Mesothelial cell of epicardium (in vitro differentiated cells): ENCODE results near the genes ZNF384 and CD4.

- PRO-cap: no peak
Measured at GRCh38 chr12:6384479-6385493, 824 bp downstream of the LTBR start.

- PRO-cap: no peak
Measured at GRCh38 chr12:6388222-6388881, 4.4 kb downstream of the LTBR start.

DNA sequence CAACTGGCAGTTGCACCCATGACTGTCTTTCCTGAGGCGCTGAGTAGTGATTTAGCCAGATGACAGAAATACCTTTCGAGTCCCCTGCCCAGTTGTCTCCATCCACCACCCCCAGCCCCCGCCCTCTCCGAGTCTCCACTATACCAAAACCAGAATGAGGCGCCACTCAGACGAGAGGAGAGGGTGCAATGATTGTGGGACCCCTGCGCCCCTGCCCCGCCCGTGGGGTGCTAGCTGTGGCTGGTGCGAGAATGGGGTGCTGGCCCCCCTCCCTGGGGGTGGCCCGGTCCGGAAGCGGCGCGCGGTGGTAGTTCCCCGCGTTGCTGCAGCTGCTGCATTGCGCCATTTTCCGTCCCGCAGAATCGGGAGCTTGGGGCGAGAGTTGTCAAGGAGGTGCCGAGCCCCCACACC, 366 bp downstream of the VAMP1 start:
- PRO-cap: no peak

DNA sequence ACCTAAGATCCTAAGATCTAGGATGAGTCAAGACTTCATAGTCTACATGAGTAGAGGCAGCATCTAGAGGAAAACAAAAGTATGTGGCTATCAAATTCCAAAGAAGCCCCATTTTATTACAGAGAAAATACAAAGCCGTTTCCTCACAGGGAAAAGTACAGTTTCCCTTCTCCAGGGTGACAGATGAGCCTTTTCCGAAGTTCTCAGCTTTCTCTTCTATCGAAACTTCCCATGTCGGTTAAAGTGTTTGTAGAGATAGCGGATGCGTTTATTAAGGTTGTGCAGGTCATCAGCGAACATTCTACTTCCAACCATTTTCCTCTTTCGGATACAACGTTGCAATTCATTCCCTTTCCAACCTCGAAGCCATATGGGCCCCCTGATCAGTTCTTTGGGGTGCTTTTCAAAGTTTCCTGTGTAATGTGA, 994 bp downstream of the MRPL51 start:
- PRO-cap: no peak

DNA sequence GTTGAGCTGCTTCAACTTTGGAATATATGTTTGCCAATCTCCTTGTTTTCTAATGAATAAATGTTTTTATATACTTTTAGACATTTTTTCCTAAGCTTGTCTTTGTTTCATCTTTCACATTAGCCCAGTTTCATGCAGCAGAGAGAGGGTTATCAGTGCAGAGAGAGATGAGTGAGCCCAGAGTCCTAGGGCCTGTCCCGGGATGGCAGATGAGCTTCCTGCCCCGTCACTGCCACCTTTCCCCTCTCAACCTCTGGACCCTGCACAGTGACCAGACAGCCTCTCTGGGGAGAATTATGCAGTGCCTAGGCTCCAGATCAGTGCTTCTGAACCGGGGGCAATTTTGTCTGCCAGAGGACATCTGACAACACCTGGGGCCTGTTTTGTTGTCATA, 2.4 kb upstream of the GAPDH start:
- PRO-cap: no peak

DNA sequence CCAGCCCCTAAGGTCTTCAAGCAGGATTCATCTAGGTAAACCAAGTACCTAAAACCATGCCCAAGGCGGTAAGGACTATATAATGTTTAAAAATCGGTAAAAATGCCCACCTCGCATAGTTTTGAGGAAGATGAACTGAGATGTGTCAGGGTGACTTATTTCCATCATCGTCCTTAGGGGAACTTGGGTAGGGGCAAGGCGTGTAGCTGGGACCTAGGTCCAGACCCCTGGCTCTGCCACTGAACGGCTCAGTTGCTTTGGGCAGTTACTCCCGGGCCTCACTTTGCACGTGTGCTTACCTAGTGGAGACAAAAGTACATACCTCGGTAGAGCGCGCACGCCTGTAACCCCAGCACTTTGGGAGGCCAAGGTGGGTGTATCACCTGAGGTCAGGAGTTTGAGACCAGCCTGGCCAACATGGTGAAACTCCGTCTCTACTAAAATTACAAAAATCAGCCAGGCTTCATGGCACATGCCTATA, 4.6 kb downstream of the GAPDH start:
- PRO-cap: no peak

- PRO-cap: no peak
Measured at GRCh38 chr12:6541647-6542046, 7.3 kb downstream of the GAPDH start.

DNA sequence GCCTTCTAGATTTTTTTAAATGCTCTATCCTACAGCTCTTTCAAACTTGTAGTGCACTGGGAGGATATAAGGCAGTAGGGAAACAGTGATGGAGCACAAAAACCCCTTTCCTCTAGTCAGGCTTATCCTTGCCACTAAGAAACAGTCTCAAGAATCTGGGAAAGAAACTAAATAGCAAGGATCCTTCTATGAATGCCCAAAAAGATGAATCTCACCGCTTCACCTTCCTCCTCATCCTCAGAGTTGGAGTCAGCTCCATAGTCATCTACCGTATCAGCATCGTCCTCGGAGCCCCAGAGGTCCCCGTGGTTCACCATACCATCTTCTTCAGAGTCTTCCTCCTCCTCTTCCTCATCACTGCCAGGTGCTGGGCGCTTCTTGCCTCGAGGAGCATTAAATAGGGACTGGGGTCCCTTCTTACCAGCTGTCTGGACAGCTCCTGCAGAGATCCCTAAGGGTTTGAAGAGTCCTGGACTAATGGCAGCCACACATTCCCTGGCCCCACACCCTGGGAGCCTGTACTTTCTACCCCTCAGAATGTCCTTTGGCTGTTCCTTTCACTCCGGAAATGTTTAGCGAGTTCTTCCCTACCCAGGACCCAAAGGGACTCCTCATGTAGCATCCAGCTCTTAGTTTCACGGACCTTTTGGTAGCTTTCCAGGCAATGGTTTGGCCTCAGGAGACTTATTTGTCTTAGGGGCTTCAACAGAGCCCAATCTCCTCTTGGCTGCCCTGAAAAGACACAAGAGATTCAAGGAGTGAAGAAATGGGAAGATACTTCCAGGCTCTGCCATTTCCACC, 2.0 kb downstream of the NOP2 start:
- PRO-cap: no peak

GRCh38 chr12:6606098-6606983, 838 bp downstream of the CHD4 start:
- PRO-cap: no peak

DNA sequence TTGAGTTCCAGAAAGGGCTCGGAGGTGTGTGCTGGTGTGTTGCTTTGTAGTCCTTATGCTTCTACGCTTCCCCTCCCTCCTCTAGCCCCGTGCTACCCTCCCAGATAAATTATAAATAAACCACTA, 4.7 kb upstream of the CHD4 start:
- PRO-cap: no peak

- PRO-cap: no peak
Measured at GRCh38 chr12:6618552-6619017, 11.4 kb upstream of the CHD4 start.

DNA sequence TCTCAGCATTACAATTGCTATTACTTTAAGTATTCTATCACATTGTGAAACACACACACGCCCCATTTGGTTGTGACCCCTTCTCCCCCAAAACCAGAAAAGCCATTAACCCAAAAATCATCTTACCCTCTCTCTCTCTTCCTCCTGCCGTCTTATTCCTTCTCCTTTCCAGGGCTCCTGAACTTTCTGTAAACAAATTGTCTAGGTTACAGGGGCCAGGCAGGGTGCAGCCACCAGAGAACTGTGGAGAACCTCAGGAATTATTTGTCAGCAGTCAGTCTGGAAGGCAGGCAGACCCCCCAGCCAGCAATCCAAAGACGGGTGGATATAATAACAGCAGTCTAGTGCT, 1.2 kb downstream of the ZNF384 start:
- PRO-cap: no peak

- PRO-cap: bidirectional peak, plus-strand start at chr12:6689089, minus-strand start at chr12:6688929; bidirectional peak, plus-strand start at chr12:6689694, minus-strand start at chr12:6689502
Measured at GRCh38 chr12:6688742-6689648, at the start of gene ZNF384. Gene ZNF384 (minus strand): TSS chr12:6689375.

- PRO-cap: no peak
Measured at GRCh38 chr12:6735591-6736206, 11.9 kb downstream of the COPS7A start.

GRCh38 chr12:6766797-6767404, 738 bp downstream of the PTMS start:
- PRO-cap: no peak

DNA sequence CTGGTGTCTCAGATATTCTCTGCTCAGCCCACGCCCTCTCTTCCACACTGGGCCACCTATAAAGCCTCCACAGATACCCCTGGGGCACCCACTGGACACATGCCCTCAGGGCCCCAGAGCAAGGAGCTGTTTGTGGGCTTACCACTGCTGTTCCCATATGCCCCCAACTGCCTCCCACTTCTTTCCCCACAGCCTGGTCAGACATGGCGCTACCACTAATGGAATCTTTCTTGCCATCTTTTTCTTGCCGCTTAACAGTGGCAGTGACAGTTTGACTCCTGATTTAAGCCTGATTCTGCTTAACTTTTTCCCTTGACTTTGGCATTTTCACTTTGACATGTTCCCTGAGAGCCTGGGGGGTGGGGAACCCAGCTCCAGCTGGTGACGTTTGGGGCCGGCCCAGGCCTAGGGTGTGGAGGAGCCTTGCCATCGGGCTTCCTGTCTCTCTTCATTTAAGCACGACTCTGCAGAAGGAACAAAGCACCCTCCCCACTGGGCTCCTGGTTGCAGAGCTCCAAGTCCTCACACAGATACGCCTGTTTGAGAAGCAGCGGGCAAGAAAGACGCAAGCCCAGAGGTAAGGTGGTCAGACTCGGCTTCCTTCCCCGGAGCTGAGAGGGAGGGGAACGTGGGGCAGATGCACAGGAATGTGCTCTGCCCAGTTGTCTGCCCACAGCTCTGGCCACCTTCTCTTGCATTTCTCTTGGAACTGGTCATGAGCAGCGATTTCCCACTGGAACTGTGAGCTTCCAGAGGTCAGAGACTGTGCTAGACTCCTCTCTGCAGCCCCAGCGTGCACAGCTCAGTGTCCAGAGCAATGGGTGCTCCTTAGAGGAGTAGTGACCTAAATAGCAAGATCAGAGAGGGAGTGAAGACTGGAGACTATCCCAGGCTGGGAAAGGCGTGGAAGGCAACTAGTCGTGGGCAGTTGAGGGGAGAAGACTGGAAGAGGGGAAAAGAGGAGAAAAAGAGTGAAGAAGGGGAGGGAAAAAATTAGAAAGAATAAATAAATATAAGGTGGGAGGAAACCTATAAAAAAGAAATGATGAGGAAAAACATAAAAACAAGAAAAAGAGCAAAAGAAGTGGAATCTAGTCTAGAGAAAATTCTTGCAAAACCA, at the start of gene CD4:
Gene CD4 (plus strand): TSS at position 443 of the 1,120 bp plus-strand sequence.
- PRO-cap: no peak

DNA sequence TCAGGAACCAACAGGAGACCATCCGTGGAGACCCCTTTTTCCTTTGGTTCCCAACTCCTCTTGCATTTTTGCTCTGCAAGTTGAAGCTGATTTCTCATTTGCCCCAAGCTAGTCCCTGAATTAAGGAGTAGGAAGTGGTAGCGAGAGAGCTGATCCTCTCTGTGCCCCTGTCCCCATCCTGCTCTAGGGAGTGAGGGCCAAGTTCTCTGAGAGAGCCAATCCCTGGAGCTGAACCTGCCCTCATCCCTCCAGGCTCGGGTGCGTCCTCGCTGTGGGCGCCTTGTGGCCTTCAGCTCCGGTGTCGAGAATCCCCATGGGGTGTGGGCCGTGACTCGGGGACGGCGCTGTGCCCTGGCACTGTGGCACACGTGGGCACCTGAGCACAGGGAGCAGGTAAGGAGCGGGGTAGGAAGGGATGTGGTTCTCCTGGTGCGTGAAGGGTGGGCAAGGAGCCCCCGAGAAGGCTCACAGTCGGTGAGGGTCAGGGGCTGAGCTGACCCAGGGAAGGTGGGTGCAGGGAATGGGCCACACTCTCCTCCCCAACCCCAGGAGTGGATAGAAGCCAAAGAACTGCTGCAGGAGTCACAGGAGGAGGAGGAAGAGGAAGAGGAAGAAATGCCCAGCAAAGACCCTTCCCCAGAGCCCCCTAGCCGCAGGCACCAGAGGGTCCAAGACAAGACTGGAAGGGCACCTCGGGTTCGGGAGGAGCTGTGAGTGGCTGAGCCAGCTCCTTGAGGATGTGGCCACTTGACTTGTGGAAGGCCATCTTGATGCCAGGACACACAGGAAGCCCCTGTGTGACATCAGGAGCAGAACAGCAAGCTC, 1.8 kb upstream of the GNB3 start:
- PRO-cap: no peak

- PRO-cap: no peak
Measured at GRCh38 chr12:6868466-6869513, 1.5 kb downstream of the TPI1 start.

GRCh38 chr12:6886174-6887133, 13.4 kb upstream of the SPSB2 start:
- PRO-cap: no peak

GRCh38 chr12:6899715-6900508, 4.7 kb upstream of the LRRC23 start:
- PRO-cap: no peak